Omental fat pad (tissue), 4 donors: ENCODE data around the genes ALKBH5, EPN2 and MFAP4.

DNA sequence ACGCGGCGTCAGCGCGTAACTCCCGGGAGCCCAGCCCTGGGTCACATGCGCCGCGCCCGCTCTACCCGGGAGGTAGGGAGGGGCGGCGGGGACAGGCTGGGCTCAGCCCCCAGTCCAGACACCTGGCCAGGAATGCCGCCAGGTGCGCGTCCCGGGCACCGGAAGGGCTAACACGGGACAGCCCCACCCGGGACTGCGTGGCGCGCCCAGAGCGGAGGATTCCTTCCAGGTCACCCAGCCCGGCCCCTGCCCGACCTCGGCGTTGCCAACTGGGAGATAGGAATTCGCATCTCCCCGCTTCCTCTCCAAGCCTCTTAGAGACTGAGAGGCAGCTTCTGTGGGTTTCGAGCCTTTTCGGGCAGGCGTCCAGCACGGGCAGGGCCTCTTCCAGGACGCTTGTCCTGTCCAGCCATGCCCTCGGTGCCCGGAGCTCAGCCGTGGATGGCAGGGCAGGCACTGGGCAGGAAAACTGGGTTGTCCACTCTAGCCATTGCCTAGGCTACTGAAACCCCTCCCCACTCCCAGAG, 3.5 kb upstream of the SREBF1 start:
- PRO-cap, result unidirectional peak, plus-strand start at position 64 of the sequence
- RAMPAGE, long total RNA, 4 experiments, result start-site peak on the plus strand in 1 of 4 experiments, centred at position 44 of the sequence, 6 reads per replicate

DNA sequence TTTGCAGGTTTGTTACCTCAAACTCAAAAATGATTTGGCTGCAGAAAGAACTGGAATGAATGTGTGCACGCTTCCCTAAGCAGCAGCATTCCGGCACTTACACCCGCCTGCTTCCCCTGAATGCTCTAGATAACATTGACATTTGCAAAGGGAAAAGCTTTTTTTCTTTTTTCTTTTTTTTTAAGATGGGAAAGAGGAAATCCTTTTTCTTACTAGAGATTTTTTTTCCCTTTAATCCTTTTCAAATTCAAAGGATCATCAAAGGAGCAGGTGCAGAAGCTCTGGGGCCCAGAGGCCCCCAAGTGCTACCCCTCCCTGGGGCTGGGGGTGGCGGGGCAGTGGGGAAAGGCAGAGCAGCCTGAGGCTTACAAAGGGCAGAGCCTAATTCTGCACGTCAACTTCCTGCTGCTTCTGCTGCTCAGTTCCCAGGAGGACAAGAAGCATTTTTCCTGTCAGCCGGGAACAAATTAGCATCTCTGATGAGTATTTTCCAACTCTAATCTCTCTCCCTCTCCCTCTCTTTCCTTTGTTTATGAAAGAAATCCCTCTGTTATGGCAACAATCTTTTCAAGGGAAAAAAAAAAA, 32.0 kb upstream of the SREBF1 start:
- PRO-cap, result no peak
- RAMPAGE, long total RNA, 4 experiments, result no peak in any of the 4 experiments

DNA sequence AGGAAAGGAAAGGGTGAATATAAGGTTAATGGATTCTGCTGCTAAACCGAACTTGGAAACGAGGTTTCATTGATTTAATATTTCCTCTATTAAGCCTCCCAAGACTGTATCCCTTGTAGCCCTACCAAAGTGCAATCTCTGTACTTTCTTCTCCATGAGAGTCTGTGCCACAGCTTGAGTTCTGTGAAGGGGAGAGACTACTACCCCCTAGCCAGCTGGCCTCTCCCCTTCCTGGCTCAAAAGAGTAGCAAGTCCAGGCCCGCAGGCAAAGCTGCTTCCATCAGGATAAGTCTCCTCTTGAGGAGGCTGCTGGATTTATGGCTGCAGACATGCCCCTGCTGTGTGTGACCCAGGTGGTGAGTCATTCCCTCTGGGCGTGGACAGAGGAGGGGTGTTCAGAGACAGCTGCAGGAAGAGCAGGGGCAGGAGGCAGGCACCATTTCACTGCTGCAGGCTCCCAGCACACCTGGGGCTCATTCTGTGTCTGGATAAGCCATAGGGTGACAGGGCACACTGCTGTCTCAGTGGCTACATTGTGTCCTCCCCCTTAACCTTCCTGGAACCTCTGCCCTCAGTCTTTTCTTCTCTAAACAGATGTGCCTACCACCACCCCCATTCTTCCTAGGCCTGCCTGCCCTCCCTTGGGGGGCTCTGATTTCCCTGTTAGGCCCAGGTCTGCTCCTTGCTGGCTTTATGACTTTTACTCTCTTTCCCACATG, 58.3 kb downstream of the TOM1L2 start:
- PRO-cap, result no peak
- RAMPAGE, long total RNA, 4 experiments, result no peak in any of the 4 experiments

DNA sequence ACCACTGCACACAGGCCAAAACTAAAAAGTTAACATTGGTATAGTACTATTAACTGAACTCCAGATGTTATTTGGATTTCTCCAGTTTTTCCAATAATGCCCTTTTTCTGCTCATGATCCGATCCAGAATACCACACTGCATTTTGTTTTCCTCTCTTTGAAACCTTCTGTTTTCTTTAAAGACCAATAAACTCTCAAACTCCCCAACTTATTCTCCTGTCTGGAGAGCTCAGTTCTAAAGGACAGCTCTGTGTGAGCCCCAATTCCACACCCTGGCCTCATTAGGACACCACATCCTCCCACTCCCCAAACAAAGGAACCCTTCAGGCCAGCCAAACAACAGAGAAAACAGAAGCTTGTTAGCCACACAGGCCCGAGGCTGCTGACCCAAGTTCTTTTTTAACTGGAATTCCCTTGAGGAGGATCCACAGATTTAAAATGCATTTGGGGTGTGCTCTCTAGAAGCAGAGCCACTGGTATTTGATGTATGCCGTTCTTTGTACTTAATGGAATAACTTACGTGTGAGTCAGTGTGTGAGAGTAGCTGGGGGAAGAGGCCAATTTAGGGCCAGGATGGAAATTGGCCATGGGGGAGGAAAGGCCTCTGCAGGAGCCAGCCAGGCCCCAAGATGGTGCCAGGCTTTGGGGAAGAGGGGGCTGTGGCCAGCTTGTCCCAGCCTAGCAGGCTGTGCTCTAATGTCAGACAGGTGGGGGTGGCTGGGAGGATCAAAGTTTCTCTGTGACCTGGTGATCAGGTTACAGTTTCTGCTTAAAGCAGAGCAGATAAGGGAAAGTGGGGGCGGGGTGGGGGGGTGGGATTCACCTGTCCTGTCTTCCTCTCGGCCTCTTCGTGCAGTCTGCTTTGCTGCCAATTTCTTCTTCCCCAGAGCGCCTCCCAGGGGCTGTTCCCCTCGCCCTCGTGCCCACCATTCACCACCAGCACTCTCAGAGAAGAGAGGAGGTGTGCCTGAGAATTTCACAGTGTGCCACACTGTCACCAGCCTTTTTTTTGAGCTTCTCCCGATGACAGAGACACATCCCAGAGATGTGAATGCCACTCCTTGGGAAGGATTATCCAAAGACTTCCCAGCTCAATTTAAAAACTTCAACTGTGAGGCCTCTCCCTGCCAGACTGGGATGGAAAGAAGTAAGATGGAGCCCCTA, 50.9 kb downstream of the TOM1L2 start:
- PRO-cap, result no peak
- RAMPAGE, long total RNA, 4 experiments, result no peak in any of the 4 experiments

GRCh38 chr17:18108365-18108671, 238 bp upstream of the MYO15A start:
- PRO-cap, result no peak
- RAMPAGE, long total RNA, 4 experiments, result no peak in any of the 4 experiments

DNA sequence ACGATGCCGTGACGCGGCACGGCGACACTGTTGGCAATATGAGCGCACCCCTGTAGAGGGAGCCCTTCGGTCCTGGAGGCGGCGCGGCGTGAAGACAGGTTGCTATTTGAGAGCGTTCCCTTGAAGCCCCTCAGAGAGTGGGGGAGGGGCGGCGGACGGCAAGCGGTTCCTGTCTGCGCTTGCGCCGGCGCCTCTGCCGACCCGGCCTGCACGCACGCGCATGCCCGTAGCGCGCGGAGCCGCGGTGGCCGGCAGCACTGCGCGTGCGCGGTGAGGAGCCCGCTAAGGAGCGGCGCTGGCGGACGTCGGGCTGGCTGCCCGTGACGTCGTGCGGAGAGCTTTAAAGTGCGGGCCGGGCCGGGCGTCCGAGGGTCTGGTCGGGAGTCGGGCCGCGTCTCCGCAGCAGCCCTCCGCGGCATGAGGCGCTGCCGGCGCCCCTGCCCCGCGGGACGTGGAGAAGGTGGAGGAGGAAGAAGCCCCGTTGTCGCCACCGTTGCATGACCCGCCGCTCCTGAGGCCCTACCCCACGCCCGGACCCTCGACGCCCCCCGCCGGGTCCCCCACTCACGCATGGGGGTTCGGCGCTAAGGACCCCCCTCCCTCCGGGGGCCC, at the start of gene ALKBH5:
ALKBH5 (plus strand) TSS at position 273 of the 612 bp plus-strand sequence.
- PRO-cap, result unidirectional peak, plus-strand start at position 273 of the sequence; unidirectional peak, plus-strand start at position 370 of the sequence
- RAMPAGE, long total RNA, 4 experiments, result start-site peak on the plus strand in 1 of 4 experiments, centred at position 326 of the sequence, 22 reads per replicate

- PRO-cap, result no peak
- RAMPAGE, long total RNA, 4 experiments, result no peak in any of the 4 experiments
Measured at GRCh38 chr17:18235434-18236229, 10.2 kb downstream of the LLGL1 start.

DNA sequence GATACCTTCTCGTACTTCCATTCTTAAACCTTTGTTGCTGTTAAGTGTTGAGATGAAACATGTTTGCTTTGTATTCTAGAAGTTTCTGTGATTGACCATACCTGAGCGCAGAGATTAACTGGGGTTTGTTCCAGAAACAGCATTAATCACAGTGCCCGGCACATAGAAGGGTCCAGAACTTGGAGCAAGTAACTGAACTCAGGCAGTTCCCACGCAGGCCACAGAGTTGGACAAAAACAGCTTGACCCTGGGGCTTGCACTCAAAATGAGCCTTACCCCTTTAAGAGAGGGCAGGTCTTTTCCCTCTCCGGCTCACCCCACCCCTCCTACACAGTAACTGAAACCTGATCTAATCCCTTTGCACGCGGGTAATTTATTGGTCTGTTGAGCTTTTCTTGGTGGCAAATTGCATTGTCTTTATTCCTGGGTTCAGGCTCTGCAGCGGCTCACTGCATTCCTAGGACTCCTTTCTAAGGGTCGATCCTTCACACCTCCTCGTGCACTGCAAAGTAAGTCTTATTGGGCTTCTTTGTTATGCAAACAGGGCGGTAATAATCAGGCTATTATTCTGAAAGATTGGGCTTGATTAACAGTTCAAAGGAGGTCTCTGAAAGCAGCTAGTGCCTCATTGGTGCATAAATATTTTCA, 74.8 kb downstream of the TBC1D28 start:
- PRO-cap, result no peak
- RAMPAGE, long total RNA, 4 experiments, result no peak in any of the 4 experiments

DNA sequence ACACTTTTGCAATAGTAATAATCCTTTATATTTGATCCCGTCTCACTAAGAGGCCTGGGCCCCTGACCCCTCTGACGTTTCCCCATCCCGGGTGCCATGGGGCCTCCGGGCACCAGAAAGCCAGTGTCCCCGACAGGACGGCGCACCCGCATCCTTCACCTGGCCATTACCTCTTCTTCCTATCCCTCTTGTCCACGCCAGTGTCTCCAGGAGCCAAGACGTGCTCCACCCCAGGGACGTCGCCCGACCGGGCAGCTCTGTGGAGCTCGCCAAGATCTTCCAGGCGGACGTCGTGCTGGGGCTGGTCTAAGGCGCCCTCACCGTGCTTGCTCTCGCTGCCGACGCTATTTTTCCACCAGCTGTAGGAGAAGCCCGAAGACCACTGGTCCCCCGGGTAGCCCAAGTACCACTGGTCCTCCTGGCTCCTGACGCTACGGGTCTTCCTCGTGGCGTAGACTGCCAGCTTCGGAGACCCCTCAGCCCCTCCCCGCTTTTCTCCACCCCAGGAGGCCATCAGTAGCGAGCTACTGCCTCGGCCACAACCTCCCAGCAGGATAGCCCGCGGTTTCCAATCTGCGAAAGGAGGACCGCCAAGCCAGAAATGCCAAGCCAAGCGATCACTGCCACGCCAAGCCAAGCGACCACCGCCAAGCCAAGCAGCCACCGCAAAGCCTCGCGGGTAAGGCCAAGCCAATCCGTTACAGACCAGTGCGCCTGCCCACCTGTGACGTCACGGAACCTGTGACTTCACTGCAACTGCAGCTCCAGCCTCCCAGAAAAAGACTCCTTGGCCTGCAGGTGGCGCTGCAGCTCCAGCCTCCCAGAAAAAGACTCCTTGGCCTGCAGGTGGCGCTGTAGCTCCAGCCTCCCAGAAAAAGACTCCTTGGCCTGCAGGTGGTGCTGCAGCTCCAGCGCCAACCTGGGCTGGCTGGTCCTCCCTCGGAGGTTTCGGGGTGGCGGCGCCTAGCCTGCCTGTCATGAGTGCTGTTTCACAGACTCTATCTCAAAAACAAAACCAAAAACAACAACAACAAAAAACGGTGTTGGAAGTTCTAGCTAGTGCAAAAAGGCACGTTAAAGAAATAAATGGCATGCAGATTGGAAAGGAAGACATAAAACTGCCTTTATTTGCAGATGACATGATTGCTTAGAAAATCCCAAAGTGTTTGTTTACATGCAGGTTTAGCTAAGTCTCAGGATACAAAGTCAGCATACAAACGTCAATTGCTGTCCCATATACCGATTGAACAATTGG, 18.8 kb downstream of the TBC1D28 start:
- PRO-cap, result no peak
- RAMPAGE, long total RNA, 4 experiments, result start-site peak on the minus strand in 3 of 4 experiments, centred at positions 652 to 661 of the sequence, 37 to 3,725 reads per replicate

DNA sequence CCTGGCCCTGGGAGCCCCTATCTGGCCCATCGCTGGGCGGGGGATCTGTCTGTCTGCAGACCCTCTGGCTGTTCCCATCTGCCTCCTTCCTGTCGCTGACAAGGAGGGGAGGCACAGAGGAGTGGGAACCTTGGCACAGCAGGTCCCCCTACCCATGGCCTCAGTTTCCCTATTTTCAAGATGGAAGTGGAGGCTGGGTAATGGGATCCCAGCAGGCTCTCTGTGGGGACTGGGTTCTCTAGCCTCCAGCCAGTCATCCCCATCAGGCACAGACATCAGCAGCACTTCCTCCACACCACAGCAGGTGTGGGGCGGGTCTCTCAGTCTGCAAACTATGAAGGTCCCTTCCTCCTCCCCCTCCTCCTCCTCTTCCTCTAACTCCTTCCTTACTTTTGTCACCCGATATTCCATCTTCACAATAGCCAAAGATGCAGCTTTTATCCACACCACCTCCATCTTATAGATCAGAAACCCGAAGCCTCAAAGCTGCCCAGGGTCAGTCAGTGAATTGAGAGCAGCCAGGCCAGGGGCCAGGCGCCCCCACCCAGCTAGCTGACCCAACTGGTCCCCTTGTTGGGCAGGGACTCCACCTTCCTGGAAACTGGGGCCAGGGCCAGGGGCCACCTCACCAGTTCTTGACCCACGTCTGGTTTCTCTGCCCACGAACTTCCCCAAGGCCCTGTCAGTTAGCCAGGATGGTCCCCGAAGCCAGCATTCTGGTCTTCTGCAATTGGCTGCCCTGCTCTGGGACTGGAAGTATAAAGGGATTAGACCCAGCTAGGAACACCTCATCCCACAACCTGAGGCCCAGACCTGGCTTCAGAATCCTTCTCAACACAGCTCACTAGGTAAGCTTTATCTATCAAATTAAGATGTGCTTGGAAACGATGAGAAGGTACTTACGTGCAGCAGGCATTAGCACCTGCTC, 2.5 kb downstream of the FAM83G start:
- PRO-cap, result no peak
- RAMPAGE, long total RNA, 4 experiments, result no peak in any of the 4 experiments

DNA sequence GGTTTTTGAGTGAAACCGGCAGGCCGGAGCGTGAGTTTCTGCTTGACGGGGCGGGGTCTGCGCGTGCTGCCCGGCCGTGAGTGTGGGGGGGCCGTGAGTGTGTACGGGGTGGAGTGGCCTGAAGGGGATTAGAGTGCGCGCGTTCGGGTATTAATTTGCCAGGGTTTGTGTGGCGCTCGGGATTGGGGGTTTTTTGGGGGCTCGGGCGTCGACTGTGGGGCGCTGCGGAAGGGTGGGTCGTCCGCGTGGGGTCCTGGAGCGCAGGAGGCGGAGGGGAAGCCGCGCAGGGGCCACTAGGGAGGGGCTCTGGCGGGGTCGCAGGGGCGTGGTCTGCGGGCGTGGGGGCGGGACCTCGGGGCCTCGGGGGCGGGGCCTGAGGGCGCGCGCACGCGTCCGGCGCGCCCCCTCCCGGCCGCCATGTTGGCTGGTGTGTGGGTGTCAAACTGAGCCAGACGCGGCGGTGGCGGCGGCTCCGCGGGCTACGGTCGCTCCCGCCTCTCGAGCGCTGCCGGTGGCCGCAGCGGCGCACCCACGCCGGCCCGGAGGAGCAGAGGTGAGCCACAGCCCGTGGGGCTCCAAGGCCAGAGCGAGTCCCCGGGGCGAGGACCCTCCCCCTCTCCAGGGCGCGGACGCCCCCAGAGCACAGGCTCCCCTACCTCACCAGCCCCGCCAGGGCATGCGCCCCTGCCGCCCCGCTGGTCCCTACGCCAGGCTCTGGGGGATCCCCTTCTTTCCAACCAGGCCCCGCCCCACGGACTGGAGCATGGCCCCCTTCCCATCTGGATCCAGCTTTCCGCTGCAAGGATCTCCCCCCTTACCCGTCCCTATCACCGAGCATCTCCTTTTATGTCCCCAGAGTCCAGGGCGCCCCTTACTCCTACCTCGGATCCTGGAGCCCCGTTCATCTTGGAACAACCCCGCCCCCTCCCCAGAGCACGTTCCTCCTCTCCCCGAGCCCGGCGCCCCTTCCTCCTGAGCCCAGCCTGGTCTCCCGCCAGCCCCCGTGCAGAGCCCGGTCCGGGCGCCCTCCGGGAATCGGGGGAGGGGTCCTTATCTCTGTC, at the start of gene EPN2:
EPN2 (plus strand) TSS at position 388 of the 1,061 bp plus-strand sequence.
- PRO-cap, result no peak
- RAMPAGE, long total RNA, 4 experiments, result no peak in any of the 4 experiments

DNA sequence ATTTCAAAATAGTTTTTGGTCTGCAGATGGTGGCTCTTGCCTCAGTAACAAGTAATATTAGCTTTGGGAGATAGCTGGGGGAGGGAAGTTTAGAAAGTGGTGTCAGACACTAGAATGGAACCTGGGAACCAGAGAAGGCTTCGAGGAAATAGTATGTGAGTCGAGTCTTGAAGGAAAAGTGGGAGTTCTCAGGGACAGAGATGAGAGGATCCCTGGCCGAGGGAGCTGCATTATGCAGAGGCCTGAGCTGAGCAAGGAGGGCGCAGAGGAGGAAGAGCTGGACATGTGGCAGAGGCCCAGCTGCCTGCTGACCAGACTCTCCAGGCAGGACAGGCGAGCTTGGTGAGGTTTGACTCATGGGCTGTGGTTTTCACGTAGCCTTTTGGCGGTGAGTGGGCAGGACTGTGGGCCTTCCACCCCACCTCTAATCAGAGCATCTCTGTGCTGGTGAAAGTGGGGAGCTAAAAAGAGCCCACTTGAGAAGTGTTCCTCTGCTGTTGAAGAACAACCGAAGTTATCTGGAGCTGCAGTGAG, 11.6 kb downstream of the EPN2 start:
- PRO-cap, result no peak
- RAMPAGE, long total RNA, 4 experiments, result no peak in any of the 4 experiments

- PRO-cap, result no peak
- RAMPAGE, long total RNA, 4 experiments, result no peak in any of the 4 experiments
Measured at GRCh38 chr17:19270756-19271581, 33.8 kb downstream of the EPN2 start.

DNA sequence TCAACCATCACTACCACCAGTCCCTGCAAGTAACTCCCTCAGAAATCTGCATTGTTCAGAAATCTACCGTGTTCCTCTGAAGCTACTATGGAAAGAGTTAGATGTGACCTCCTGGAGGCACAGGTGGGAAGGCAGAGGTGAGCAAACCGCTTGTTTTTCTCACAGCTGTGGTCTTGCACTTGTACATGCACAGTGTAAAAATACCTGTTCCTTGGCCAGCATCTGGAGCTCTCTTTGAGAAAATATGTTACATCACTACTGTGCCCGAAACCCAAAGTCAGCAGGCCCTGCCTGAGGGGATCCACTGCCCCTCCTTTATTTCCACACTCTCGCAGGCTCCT, 34.4 kb downstream of the EPN2 start:
- PRO-cap, result no peak
- RAMPAGE, long total RNA, 4 experiments, result no peak in any of the 4 experiments

DNA sequence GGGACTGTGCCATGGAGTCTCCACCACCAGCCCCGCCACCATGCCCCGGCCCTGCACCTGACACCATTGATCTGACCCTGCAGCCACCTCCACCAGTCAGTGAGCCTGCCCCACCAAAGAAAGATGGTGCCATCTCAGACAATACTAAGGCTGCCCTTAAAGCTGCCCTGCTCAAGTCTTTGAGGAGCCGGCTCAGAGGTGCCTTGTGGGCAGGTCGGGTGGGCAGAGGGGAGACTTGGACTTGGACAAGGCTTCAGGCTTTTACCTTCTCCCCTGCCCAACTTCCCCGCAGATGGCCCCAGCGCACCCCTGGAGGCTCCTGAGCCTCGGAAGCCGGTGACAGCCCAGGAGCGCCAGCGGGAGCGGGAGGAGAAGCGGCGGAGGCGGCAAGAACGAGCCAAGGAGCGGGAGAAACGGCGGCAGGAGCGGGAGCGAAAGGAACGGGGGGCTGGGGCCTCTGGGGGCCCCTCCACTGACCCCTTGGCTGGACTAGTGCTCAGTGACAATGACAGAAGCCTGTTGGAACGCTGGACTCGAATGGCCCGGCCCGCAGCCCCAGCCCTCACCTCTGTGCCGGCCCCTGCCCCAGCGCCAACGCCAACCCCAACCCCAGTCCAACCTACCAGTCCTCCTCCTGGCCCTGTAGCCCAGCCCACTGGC, 3.3 kb downstream of the MAPK7 start:
- PRO-cap, result no peak
- RAMPAGE, long total RNA, 4 experiments, result no peak in any of the 4 experiments

DNA sequence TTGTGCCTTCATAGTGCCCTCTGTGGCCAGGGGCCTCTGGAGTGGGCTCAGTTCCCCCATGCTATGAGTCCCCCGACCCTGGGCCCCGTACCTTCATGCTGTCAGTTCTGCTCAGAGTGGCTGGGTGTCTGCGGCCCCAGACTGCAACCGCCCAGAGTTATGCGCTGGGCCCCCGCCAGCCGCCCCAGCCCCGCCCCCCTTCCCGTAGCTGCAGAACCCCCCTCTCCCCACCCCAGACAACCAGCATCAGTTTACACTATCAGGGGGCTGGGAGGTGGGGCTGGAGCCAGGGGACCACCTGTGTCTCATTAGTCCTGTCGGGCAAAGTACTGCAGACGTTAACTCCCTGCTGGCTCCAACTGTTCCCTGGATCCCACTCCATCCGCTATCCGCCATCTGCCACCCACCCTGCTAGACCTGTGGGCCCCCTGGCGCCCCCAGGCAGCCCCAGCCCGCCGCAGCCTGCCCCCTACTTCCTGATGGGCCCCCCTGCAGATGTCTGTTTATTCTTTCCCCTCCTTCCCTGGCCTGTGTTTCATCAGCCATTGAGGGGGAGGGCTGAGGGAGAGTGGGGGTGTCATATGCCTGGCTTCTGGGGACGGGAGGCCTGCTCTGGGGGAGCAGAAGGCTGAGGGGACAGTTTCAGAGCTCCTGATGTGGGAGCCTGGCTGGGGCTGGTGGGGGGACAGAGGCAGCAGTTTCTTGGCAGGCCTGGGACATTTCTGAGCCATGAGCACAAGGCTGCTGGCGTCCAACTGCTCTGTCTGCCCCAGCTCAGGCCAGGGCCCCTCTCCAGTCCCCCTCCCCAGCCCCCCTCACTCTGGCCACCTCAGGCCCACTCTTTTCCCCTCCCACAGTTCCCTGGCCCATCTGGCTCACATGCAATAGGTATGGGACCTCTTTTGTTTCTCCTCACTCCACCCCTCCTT, at the start of gene MFAP4:
MFAP4 (minus strand) TSS at position 132 of the 929 bp plus-strand sequence.
- PRO-cap, result no peak
- RAMPAGE, long total RNA, 4 experiments, result start-site peak on the minus strand in 4 of 4 experiments, centred at positions 123 to 134 of the sequence, 137 to 873 reads per replicate

DNA sequence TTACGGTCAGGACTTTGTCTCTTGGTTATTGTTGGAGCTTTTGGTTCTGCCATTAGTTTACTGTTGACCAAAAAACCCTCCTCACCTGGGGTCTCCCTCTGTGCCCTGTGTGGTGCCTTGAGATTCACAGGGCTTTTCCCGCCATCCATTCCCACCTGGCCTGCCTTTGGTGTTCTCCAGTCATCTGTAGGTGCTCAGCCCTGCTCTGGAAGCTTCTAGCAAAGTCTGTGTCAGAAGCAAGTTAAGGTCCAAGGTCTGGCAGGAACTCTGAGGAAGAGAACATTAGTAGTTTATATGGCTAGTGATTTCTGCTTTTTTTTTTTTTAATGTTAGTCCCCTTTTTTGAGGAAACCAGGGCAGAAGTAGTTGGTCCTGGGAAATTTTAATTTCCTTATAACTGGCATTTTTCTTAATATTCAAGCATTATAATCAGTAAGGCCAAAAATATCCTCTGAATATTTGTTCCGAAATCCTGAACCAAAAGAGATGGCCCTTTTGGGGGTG, 37.2 kb downstream of the SLC47A1 start:
- PRO-cap, result no peak
- RAMPAGE, long total RNA, 4 experiments, result no peak in any of the 4 experiments

- PRO-cap, result no peak
- RAMPAGE, long total RNA, 4 experiments, result no peak in any of the 4 experiments
Measured at GRCh38 chr17:19646963-19647259, 1.6 kb upstream of the ALDH3A2 start.

DNA sequence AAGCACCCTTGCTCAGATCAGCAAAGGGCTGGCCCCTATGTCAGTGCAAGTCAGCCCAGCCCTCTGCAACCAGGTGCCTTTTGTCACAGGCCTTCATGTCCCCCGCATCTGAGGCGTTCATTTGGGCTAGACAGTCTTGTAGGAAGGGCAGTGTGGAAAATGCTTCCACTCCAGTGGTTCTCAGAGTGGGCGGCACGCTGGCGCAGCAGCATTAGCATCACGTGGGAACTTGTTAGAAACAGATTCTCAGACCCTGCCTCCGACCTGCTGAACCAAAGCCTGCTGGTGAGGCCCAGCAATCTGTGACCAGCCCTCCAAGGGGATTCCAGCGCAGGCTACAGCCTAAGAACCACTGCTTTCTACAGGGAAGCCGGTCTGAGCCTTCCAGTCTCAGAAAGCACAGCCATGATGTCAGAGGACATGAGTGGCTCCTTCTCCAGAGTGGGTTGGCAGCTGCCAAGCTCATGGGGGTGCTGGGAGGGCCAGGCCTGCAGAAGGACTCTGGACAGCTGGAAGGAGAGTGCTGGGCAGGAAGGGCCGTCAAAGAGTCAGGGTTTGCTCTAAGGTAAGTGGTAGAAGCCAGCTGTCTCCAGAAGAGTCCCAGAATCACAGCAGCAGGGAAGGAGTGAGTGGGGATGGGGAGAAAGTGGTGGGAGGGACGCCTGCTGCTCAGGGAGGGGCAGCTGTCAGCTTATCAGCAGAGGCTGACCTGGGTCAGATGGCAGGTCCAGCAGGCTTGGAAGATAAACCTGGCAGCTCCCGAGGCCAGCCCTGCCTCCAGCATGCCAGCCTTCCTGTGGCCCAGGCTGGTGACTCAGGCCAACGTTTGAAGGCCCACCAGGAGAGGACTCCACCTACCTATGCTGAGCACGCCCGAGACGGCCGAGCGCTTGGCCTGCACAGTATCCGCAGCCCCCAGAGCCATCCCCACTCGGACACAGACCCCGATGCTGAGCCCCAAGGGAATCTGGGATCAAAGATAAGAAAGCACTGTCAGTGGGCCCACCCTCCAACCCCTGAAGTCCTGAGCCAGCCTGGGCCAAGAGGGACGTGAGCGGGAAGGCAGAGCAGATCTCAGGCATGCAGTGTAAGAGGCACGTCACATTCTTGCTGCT, 12.8 kb downstream of the SLC47A2 start:
- PRO-cap, result no peak
- RAMPAGE, long total RNA, 4 experiments, result no peak in any of the 4 experiments

DNA sequence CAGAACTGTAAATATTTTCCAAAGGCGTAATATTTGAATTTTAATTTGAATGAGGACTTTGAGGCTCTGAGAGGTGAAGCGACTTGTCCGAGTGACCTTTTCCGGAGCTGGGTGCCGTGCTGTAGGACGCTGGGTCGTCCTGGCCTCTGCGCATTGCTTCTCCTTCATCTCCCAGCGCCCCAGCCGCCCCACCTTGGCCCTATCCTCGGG, 147.8 kb downstream of the SPECC1 start:
- PRO-cap, result no peak
- RAMPAGE, long total RNA, 4 experiments, result no peak in any of the 4 experiments